Thoracic aorta endothelial cell (primary cell): ENCODE data around the gene NHLRC3.

GRCh38 chr13:37868393-37869641 is 755 bp downstream of the TRPC4 start:
- CAGE, long polyA plus RNA = no peak

DNA sequence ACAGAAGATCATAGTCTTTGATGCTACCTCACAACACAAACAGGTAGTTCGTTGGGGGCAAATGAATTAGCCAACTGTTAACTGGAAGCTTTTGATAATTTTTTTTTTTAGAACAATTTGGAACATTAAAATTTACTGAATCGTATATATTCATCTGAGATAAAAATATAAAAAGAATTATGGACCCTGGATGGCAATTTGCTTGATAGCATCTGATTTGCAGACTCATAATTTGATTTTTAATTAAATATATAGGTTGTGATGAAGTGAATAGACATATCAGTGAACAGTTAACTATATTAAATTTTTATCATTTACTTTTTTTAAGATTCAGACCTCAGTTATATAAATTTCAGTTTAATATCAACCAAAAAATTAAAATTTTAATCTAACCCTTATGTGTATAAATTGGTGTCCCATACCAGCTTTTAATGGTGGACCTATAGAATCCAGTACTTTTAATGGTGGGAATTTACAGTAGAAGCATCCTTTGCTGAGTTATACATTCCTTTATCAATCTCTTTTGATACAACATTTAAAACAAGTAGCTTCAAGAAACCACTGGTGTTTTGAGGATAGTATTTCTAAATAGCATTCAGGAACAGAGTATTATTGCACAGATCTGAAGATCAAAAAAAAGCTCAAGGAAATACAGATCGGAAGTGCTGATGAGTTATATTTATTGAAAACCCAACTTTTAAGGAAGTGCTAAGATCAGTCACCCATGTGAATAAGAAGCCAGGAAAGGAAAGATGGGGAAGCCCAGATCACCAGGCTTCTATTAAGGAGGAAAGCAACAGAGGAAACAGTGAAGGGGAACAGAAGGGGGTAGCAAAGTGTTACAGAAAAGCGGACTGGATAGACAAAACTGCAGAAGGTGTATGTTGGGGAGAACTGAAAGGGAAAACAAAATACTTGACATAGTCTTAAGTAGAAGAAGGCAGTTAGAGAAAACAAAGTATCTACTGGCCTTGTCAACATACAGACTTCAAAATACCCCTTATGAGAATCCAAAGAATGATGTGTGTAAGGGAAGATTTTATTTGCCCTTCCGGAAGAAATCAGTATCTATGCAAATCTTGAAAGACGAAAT is 11.7 kb downstream of the UFM1 start:
- CAGE, long polyA plus RNA = no peak

GRCh38 chr13:38686203-38686602 is 674 bp upstream of the FREM2 start:
- CAGE, long polyA plus RNA = no peak

- CAGE, long polyA plus RNA = no peak
Observed at GRCh38 chr13:39006683-39006966, 16.0 kb upstream of the STOML3 start.

GRCh38 chr13:39021458-39021982 is 16.4 kb downstream of the PROSER1 start:
- CAGE, long polyA plus RNA = no peak

GRCh38 chr13:39038157-39039060 is at the start of gene NHLRC3:
Gene NHLRC3, plus strand, starts transcription at chr13:39038456.
- CAGE, long polyA plus RNA = no peak

- CAGE, long polyA plus RNA = no peak
Observed at GRCh38 chr13:39448871-39449416, 154.0 kb downstream of the LHFPL6 start.

- CAGE, long polyA plus RNA = no peak
Observed at GRCh38 chr13:39501508-39502256, 101.3 kb downstream of the LHFPL6 start.

DNA sequence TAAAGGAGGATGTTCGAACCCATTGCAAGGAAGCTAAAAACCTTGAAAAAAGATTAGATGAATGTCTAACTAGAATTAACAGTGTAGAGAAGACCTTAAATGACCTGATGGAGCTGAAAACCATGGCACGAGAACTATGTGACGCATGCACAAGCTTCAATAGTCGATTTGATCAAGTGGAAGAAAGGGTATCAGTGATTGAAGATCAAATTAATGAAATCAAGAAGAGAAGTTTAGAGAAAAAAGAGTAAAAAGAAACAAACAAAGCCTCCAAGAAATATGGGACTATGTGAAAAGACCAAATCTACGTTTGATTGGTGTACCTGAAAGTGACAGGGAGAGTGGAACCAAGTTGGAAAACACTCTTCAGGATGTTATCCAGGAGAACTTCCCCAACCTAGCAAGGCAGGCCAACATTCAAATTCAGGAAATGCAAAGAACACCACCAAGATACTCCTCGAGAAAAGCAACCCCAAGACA is 85.9 kb downstream of the COG6 start:
- CAGE, long polyA plus RNA = no peak

GRCh38 chr13:40094001-40094537 is 438.6 kb downstream of the COG6 start:
- CAGE, long polyA plus RNA = no peak

DNA sequence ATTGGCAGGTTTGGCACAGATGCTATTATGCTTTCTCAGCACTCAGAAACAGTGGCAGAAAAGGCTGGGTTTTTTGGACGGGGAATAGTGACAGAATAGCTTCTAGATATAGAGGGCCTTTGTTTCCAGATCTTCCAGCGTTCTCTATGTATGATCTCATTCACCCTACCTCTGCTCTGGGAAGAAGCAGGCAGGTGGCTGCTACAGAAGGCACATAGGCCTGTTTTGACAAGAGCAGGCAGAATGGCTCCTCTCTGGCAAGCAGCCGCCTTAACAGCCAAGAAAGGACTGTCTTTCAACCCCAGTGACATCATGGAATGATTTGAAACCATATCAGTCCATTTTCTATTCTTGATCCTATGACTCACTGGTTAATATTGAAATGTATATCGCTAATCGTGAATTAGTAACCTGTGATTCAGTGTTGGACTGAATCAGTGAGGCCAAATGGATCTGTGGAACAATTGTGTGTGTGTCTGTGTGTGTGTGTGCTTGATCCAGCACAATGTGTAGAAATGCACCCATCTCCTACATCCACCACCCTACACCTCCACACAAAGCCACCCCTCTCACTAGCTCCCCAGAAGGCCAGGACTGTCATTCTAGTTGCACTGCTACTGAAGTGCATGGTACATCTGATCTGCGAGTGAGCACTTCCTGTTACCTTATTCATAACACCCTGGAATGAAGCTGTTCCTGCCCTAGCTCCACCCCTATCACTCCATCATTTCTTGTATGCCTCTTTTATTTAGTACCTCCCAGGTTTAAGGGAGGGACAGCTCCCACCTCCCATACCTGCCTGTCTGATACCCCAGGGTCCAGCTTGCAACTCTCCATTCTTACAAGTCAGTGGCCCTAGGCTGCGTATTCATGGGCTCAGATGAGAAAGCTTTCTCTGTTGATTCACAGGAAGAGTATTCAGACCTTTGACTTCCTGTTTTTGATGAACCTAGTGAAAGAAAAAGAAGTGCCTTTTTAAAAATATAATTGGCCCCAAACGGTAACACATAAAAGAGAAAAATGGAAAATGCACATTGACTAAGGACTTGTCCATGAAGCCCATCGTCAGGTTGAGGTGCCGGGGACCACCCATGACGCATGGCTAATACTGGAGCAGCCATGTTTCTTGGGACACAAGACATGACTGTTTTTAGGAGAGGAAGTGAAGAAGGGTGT is 459.9 kb downstream of the FOXO1 start:
- CAGE, long polyA plus RNA = no peak

DNA sequence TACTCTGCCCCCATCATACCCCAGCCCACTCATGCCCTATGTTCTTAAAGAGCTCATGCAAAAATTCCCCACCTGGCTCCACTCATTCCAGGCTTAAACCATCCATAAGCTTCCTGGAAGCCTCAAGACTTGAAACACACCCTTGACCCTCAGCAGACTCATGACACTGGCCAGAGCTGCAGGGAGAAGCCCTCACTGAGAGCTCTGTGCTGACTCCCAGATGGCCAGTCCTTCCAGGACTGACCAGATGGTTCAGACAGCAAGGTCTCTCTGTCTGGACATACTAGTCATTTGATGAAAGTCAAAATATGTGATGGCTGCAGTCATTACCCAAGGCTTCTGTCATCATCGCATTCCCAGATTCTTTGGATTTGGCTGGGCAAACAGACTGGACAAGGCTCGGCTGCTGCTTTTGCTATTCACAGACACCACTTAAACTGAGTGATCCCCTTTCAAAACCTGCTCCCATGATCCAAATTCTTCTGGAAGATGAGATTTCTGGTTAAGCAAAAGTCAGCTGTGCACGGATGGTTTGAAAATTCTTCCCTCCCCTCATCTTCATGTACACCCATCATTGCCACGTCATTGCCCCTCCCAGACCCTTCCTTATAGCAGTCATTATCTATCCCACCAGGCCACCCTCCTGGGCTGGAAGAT is 397.3 kb downstream of the FOXO1 start:
- CAGE, long polyA plus RNA = no peak

- CAGE, long polyA plus RNA = no peak
Observed at GRCh38 chr13:40344851-40345223, 321.6 kb downstream of the FOXO1 start.

DNA sequence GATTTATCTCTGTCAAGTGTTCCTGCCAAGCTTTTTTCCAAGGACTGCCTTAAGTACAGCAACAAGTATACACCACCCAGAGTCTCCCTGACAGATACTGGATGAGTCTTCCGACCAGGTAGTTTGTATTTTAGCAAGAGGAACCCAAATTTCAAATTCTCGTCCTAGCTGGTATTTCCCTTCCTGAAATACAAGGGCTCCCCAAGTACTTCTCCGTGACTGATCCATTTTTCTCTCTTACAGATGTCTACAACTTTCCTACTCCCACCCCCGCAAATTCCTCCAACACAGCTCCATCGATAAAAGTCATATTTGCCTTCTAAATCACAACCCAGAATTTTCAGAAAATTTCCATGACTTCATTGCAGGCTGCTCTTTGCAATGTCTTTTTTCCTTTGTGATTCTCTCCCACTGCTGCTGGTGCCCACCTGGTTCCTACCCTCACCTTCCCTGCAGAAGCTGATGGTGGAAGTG is 313.3 kb downstream of the FOXO1 start:
- CAGE, long polyA plus RNA = no peak

GRCh38 chr13:40356524-40357148 is 309.8 kb downstream of the FOXO1 start:
- CAGE, long polyA plus RNA = no peak

GRCh38 chr13:40381894-40382484 is 284.5 kb downstream of the FOXO1 start:
- CAGE, long polyA plus RNA = no peak

GRCh38 chr13:40569063-40569428 is 97.4 kb downstream of the FOXO1 start:
- CAGE, long polyA plus RNA = no peak

DNA sequence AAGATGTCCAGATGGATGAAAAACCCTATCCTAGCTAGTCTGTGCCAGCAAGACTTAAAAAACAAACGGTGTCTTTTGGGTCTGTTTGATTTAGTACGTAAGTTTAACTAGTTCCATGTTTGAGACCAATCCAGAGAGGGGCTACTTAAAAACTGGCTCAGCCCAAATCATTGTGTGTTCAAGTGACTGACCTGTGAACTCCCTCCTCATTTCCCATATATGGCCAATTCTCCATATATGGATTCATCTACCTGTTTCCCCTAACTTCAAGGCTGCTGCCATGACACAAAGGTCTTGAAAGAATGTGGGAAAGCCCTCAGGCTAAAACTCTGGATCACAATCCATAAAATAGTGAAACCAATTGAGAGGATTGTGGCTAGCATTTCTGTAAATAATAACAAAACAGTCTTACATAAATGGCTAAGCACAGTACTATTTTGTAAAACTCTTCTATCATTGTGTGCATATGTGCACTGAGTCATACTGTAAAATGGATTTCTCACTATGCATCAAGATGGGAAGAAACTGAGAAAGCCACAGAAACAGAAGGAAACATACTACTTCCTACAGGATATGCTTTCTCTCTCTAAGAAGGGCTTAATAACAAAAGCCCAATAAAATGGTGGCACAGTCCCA is 80.5 kb downstream of the FOXO1 start:
- CAGE, long polyA plus RNA = no peak

GRCh38 chr13:40592027-40592598 is 74.3 kb downstream of the FOXO1 start:
- CAGE, long polyA plus RNA = no peak

- CAGE, long polyA plus RNA = no peak
Observed at GRCh38 chr13:40628461-40629064, 37.9 kb downstream of the FOXO1 start.